Mesenchymal stem cell of the bone marrow (primary cell): ENCODE measurements around a stretch of chr5.

- CAGE, long polyA plus RNA = no peak
Observed at GRCh38 chr5:91384136-91384390, 946 bp upstream of the ARRDC3 start.

DNA sequence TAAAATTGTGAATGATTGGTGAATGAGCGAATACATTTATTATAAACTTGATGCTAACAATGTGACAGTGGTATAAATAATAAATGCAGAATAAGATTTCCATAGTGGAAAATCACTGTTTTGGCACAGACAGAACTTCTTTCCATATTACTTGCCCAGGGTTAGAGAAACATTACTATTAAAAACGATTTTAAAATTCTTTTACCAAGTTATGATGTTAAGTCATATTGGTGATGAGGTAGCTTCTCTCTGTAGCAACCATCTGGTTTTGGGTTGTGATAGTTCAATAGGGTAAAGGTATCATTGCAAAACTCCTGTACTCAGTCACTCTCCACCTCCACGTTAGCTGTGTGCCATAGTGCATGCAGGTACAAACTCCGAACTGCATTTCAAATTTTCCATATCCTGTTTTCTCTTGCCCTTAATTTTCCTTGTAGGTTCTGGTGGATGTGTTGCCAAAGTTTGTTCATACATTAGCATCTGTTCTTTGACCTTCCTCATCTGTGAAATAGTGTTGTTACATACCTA is 53.0 kb upstream of the ARRDC3 start:
- CAGE, long polyA plus RNA = no peak

DNA sequence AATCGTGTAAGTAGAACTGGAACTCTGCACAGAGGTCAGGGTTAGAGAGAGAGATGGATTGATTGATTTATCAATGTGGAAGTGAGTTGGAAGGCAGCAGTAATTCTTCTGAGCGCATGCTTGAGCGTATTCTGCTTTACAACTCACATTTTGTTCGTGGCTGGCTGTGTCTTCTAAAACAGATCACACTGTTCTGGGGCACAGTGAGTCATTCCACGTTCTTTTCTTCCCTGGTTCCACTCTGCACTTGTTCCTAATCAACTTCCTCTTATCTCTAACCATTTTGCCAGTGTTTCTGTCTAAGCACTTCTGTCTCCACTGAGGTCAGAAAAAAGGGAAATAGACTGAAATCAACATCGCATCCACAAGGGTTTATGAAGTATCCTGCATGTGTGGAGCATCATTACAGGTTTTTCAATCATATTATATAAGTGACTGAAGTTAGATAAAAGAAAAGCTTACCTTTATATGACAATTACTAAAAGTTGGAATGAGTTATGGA is 86.7 kb upstream of the ARRDC3 start:
- CAGE, long polyA plus RNA = no peak

DNA sequence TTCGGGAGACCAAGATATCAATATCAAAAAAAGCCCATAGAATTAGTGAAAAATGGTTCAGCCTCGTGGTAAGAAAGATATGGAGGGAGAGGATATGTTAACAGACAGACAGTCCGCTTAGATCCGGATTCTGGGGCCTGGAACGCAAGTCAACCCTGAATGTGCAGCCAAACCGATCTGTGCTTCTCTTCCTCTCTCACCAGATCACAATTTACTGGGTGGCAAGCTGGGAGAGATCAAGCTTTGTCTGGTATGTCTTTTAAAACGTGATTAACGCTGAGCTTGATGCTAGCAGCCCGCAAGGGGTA is 5.0 kb upstream of the NR2F1 start:
- CAGE, long polyA plus RNA = no peak

DNA sequence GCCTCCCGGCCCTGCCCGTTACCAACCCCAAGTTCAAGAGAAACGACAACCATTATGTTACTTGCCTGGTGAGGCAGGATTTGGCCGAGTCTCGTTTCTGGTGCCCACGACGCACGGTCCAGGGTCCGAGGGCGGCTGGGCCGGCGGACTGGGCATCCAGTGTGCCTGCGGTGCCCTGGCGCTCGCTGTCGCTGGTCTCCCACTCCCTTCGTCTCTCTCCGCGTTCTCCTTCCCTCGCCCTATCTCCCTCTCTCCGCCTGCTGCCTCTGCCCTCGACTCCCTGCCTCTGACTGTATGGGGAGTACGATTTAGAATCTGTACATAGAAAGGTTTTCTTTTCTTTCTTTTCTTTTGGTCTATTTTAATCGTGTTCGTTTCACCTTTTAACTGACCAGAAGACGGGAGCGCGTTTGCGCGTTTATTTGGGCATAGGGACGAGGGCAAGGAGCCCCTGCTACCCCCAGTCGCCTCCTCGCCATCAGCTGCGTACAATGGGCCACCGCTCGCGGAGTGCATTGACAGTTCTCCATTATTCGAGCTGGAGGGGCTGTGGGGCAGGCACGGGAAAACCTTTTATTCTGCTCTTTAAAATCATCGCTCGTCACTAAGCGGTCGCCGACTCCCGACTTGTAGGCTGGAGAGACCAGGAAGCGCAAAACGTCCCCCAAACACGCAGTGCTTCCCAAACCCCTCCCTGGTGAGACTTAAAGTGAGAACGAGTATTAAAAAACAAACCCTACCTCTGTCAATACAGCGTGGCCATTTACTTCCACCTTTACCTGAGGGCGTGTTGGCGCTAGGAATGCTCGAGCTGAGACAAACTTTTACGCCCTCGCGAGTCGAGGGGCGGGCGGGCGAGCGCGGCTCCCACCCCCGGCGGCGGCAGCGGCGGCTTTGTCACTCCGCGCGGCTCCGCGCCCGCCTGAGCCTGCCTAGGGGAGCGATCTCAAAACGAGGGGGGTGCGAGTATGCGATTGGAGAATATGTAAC is 2.3 kb upstream of the NR2F1 start:
- CAGE, long polyA plus RNA = no peak

DNA sequence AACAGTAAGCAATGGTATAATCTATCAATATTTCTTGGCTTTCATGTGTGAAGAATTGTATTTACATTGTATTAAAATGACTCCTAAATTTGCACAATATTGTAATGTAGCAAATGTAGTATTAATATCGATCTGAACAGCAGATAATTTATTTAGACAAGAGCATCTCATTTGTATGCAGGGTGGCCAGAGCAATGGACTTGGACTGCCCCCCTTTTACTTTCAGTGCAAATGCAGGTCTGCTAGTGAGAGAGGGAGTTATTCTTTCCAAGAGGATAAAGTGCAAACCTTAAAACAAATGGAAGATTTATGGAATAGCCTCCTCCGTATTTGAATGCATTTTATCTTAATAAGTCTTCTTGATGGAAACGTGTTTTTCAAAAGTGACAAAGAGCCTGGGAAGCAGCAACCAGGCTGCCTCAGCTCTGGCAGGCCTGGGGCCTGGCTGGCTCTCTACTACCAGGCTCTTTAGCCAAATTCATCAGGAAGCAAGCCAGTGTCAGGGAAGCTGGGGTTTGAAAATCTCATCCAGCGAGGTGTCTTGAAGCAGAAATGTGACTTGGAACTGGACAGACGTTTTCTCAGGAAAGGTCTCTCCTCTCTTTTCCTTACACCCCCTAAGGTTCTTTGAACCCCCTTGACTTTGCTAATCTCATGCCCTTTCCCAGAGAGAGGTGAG is 6.8 kb downstream of the NR2F1 start:
- CAGE, long polyA plus RNA = no peak

GRCh38 chr5:93607778-93608253 is 24.8 kb downstream of the NR2F1 start:
- CAGE, long polyA plus RNA = no peak

GRCh38 chr5:94362409-94362843 is 251.0 kb upstream of the FAM172A start:
- CAGE, long polyA plus RNA = no peak

GRCh38 chr5:95153688-95153887 is 131.3 kb downstream of the MCTP1 start:
- CAGE, long polyA plus RNA = no peak

DNA sequence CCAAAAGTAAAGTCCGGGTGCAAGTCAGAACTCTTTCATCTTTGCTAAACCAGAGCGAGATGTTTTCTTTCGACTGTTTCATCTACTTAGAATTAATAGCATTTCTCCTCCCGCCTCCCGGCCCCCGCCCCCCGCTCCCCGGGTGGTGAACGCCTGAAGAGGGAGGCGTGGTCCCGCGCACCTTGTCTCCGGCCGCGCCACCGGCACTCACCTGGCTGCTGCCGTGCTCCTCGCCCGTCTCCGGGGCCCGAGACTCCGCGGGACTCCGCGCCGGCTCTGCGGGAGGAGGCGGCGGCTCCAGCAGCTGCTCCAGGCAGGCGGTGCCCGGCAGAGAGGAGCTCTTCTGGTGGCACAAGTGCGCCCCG is 1.3 kb downstream of the MCTP1 start:
- CAGE, long polyA plus RNA = no peak

DNA sequence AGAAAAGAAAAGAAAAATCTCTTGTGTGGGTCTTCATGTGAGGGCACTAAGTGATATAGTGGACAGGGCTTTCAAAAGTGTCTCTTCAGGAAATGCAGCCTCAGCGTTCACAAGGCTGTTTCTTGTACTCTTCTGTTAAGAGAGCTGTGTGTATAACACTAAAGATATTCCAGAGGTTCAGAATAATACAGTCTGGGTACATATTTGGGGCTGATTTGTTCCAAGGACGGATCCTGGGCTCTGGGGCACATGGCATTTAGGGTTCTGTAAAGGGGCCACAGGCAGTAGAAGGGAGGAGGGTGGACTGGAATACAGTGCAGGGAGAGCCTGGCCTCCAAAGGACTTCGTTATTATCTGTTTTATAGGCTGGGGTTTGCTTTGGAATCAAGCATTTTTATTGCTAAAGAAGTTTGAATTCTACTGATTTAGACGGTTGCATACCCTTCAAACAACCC is 23.0 kb downstream of the RHOBTB3 start:
- CAGE, long polyA plus RNA = no peak

GRCh38 chr5:95779591-95779913 is 43.0 kb downstream of the GLRX start:
- CAGE, long polyA plus RNA = no peak

GRCh38 chr5:95793330-95794394 is 28.9 kb downstream of the GLRX start:
- CAGE, long polyA plus RNA = no peak

DNA sequence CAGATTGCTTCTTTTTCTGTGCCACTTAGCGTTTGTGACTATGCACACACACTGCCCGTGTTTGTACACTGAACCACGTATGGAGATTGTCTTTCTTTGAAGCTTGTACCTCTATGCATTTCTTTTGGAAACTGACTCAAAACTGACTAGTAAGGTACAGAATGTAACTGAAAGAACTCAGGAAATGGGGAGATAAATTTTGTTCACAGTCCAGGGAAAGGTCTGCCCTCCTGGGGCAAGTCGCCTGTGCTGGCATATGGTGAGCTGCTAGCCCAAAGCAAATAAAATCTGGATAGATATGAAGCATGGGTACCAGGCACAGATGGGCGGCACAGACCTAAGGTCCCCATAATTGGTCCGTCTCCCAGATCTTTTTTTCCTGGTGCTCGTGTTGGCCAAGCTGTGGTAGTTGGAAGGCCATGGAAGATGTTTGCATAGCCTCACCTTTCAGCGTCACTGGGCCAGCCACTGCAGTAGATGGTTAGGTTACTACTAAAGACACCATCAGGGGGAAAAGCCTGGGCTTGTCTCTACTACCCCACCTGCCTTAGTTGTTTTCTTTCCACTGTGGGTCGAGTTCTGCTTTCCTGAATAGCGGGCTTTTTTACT is 24.0 kb upstream of the GLRX start:
- CAGE, long polyA plus RNA = no peak

GRCh38 chr5:95861892-95862230 is 39.3 kb upstream of the GLRX start:
- CAGE, long polyA plus RNA = no peak

GRCh38 chr5:95930638-95931558 is 30.8 kb downstream of the ELL2 start:
- CAGE, long polyA plus RNA = no peak

DNA sequence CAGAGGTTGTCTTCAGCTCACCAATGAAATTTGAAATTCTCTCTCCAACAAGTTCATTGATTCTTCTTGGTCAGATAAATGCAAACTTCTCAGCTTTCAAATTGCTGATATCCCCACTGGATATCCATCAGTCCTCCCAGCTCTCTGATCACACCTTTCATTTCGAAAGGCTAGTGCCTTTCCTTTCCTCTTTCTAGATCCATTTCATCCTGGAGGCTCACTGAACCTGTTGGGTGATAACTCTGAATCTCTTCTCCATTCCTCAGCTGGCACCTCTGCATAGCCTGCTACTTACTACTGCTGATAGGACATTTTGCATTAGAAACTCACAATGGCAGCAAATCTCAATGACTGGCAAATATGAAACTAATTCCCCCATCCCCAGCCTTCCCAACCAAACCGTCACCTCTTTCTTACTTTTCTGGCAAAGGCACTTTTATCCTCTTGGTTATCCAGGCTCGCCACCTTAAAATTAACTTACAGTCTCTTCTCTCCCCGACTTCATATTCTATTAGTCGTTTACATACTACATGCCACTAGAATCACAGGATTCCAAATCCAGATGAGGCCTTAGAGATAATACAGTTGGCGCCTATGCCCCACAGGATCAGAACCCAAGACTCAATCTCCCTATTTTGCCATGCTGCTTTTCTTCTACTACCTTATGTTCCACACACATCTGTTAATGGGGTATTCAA is 16.7 kb downstream of the ELL2 start:
- CAGE, long polyA plus RNA = no peak

- CAGE, long polyA plus RNA = no peak
Observed at GRCh38 chr5:95960143-95961193, 1.2 kb downstream of the ELL2 start.

DNA sequence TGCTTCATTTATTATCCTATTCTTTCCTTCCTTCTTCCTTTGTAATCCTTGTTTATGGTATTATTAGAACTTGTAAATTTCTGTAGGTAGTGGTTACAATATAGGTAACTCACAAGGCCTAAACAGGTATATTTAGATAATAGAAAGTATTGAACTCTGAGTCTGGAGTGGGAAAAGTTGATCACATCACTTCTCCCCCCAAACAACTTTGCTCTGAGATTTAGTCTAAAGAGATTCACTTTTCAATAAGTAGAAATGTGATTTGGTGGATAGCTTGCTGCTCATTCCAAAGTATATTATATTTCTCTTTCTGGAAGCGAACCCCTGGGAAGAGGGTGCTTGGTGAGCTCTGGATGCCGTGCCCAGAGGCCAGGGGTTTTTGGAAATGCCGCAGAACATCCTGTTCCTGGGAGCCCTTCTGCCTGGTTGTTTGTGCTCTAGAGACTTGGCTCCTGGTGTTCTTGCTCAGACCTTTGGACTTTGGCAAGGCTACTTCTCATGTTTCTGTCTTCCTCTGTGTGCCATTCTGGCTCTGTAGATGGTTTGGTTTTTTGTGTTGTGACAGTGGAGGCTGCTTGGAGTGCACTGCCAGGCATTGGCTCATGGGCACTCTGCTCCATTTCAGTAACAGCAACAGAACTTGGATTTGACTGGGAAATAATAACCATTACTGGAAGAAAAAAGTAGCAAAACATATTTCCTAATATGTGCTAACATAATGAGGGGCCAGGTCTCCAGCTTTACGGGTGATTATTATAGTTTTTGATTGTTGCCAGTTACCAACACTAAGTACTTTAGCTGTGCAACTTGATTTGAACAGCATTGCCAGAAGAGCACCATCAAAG is 94.5 kb downstream of the PCSK1 start:
- CAGE, long polyA plus RNA = no peak

- CAGE, long polyA plus RNA = no peak
Observed at GRCh38 chr5:96565881-96566487, 96.2 kb upstream of the CAST start.